GM12892 (cell line): Measurements from ENCODE around the genes NOC4L and GOLGA3.

GRCh38 chr12:132050922-132051484, 93.1 kb downstream of the DDX51 start:
- RRBS, result no CpG with 5 or more reads among the region's 8 CpGs

DNA sequence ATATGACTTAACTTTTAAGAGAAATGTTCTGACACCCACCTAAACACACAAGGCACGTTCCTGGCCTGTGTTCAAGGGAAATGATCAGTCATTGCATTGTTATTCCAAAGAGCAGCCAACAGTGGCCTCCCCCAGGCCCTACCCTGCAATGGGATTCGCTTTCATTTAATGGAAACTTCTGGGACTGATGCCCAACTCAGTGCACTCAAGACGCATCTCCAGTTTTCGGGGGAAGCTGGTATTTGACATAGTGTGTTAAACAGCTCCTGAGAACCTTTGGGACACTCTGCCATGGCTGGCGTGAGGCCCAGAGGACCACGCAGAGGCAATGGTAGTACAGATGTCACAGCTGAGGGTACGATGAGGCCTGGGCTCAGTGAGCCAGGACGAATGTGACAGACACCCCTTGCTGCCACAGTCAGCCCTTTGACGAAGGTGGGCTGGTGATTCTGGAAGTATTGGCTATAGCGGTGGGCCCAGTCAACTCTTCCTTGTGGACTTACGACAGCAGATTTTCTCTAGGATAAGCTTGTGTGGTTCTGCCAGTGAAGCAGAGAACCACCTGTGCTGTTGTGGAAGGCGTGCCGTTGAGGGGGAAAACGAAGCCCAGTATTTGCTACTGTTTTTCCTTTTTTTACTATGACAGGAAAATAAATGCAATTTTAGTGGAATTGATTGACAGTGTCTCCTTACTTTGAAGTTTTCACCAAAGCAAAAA, 65.7 kb downstream of the DDX51 start:
- RRBS, result no CpG with 5 or more reads among the region's 14 CpGs

DNA sequence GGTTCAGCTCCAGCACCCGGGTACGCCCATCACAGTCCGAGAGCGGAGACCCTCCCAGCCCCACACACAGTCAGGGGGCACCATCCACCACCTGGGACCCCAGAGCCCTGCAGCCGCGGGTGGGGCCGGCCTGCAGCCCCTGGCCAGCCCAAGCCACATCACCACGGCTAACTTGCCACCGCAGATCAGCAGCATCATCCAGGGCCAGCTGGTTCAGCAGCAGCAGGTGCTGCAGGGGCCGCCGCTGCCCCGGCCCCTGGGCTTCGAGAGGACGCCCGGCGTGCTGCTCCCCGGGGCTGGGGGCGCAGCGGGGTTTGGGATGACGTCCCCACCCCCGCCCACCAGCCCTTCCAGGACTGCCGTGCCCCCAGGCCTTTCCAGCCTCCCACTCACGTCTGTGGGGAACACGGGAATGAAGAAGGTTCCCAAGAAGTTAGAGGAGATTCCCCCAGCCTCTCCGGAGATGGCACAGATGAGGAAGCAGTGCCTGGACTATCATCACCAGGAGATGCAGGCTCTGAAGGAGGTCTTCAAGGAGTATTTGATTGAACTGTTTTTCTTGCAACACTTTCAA, 39.4 kb downstream of the DDX51 start:
- RRBS, result no CpG with 5 or more reads among the region's 25 CpGs

DNA sequence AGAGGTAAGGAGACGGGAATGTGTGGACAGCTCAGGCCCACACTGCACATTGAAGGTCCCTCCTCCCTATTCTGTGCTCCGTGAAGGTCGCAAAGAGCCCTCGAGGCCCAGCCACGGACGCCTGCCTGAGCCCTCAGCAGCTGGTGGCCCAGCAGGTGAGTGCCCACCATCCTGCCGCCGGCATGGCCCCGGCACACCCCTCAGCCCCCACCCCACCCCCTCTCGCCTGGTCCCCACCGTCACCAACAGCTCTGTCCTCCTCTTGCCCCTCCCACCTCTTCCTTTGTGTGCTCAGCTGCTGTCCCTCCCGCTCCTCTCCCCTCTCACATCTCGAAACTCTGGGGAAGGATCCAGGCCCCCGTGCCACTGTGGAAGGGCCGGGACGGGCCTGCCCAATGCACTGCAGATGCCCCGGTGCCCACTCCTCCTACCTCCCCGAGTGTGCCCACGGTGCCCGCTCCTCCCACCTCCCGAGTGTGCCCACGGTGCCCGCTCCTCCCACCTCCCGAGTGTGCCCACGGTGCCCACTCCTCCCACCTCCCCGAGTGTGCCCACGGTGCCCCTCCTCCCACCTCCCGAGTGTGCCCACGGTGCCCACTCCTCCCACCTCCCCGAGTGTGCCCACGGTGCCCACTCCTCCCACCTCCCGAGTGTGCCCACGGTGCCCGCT, 9.8 kb downstream of the DDX51 start:
- RRBS, result no CpG with 5 or more reads among the region's 34 CpGs

GRCh38 chr12:132138701-132139486, 5.2 kb downstream of the DDX51 start:
- RRBS, result no CpG with 5 or more reads among the region's 25 CpGs

- RRBS, result 1% methylated on average over 15 of the region's 87 CpGs
These were observed at the start of gene NOC4L for GRCh38 chr12:132144191-132144783. NOC4L (plus strand) TSS chr12:132144457.

DNA sequence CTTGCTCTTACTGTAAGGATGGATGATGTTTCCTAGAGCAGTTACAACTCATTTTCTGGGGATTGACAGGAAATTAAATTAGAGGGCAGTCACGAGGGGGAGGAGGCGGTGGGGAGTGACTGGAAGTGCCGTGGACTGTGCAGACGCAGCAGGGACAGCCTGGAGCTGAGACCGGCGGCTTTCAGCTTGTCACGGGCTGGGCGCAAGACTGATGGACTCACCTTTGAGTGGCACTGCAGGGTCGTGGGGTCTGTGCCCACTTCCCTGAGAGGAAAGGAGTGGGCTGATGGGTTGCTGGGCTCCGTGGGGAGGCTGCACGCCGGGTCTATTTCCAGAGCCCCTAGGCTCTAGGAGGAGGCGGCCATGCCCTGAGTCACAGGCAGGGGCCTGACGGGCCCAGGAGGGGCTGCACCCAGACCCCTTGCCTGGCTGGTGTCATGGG, 32.9 kb downstream of the NOC4L start:
- RRBS, result no CpG with 5 or more reads among the region's 14 CpGs

DNA sequence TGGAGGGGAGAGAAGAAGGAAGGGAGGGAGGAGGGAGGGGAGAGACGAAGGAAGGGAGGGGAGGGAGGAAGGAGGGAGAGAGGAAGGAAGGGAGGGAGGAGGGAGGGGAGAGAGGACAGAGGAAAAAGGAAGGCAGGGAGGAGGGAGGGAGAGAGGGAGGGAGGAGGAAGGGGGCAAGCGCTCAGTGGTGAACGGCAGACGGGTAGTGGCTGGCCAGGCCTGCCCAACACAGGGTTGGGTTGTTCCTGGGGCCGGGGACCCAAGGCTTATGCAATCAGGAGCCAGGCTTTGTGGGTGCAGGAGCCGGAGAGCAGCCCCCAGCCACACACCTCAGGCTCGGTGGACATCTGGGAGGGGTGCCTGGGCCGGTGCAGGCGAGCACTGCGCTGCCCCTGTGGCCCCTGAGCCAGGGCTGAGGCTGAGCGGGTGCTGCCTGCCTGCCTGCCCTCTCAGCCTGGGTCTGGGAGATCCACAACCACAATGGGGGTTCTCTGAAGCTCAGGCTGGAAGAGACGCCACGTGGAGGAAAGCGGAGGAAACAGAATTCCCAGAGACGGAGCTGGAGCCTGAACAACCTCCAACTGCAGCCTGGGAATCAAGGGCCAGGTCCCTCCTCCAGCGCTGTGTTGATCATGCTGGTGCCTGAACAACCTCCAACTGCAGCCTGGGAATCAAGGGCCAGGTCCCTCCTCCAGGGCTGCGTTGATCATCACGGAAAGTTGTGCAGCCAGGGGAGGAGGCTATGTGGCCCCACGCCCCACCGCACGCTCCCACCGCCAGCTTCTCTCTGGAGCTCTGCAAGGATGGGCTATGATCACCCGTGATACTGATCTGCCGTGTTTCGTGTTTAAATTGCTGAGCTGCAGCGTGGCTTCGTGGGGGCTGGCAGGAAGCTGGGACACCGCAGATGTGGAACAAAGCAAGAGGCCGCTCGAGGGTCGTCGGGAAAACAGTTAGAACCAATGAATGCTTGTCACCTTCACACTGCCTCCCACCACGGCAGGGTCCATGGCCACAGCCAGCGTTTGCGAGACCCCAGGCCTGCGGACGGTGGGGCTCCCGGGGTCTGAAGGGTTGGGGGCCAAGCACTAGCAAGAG, 52.1 kb upstream of the FBRSL1 start:
- RRBS, result 18% methylated on average over 4 of the region's 38 CpGs

GRCh38 chr12:132476844-132477514, 13.0 kb upstream of the FBRSL1 start:
- RRBS, result 22% methylated on average over 4 of the region's 15 CpGs

DNA sequence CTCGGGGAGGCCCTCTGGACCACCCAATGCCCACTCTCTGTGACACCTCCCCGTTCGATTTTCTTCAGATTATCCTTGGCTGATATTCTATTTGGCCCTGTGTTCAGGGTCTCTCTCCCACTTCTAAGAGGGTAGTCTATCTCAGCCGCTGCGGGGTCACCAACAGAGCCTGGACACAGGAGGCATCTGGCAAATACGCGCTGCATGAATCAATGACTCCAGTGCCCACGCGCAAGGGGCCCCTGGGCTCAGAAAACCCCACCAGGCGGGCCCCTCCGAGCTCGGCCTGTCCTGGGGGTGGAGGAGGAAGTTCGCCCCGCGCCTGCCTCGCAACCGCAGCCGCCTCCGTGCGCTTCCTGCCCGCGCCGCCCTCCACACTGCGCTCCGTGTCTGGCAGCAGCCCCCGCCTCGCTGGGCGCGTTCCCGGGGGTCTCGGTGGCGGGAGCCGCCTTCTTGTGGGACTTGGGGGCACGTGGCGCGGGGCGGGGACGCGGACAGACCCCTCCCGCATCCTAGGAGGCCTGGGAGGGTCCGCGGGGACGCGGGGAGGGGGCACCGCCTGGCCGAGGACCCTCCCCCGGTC, 868 bp upstream of the FBRSL1 start:
- RRBS, result no CpG with 5 or more reads among the region's 47 CpGs

- RRBS, result no CpG with 5 or more reads among the region's 8 CpGs
These were observed 42.0 kb downstream of the FBRSL1 start for GRCh38 chr12:132531802-132532480.

DNA sequence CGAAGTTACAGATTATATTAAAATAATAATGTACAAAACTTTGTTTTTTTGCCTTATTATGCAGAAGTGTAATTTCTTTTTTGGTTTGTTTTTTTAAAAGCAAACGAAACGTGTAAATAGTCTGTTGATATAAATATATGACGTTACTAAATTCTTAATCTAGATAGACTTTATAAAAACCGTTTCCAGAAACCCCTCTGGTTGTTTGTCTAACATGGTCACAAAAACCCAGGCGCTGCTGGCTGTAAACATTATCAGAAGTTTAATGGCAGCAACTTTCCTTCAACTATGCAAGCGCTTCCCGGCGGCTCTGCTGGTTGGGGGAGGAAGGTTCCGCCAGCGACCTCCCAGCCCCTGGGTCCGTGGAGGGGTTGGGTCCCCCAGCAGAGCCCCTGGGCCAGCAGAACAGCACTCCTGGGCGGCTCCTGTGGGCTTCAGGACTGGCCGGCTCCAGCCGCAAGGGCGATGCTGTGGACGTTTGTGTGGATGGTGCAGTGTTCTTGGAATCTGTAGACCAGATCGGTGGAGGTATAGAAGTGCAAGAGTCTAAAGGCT, 26.0 kb downstream of the LRCOL1 start:
- RRBS, result no CpG with 5 or more reads among the region's 18 CpGs

DNA sequence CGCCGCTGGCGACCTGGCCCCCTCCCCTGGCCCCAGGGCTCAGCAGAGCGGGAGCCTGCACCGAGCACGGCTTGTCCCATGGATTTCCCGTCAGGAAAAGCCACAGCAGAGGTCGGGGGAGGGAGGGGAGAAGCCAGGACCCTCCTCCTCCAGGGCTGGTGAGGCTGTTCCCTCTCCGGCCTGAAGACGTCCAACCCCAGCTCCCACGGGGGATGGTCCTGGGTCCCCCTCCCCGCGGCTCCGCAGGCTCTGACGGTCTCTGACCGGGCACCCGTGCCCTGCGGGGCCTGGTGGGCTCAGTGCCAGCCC, 6.7 kb downstream of the LRCOL1 start:
- RRBS, result no CpG with 5 or more reads among the region's 18 CpGs

- RRBS, result no CpG with 5 or more reads among the region's 39 CpGs
These were observed 14.7 kb downstream of the POLE start for GRCh38 chr12:132672004-132673187.

DNA sequence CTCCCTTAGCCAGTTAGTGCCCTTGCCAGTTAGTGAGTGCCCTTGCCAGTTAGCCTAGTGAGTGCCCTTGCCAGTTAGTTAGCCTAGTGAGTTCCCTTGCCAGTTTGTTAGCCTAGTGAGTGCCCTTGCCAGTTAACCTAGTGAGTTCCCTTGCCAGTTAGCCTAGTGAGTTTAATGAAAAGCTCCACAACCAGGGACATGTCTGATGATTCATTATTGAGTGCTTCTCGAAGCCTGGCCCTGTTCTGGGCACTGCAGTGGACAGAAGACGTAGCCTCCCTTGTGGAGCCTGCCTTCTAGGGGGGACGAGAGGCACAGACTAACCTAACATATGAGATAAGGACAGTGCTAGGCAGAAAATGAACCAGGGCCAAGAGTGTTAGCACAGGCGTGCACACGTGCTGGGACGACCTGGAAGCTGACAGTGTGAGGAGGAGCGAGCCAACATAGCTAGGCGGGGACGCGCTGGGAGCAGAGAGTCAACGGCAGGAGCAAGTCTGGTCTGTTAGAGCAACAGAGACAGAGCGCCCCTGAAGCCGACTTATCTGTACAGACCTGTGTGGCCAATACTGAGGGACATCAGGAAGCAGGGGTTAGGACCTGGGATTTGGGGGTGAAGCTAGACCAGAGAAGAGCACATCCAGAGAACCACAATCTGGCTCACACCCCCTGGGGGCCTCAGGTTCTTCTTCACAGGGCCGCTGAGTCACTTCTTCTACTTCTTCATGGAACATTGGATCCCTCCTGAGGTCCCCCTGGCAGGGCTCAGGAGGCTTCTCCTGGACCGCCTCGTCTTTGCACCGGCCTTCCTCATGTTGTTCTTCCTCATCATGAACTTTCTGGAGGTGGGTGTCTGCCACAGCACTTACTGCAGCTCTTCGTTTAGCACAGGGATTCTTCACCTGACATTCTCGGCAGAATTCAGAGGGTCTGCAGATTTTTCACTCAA, 8.1 kb downstream of the PXMP2 start:
- RRBS, result no CpG with 5 or more reads among the region's 19 CpGs

GRCh38 chr12:132726122-132727218, 15.8 kb downstream of the PGAM5 start:
- RRBS, result no CpG with 5 or more reads among the region's 24 CpGs

DNA sequence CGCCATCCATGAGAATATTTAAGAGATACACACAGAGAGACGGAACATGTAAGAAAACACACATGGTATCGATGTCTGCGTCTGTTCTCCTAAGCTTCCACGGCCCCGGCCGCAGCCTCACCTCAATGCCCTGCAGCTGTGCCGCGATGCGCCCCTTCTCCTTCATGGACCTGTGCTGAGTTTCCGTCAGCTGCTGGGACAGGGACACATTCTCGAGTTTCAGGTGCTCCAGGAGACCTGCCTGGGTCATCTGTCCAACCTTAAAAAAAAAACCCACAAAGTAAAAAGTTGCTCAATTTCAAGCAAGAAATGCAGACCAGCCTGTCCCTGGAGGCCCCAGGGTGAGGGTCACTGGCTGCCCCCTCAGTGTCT, 30.5 kb downstream of the GOLGA3 start:
- RRBS, result no CpG with 5 or more reads among the region's 12 CpGs

DNA sequence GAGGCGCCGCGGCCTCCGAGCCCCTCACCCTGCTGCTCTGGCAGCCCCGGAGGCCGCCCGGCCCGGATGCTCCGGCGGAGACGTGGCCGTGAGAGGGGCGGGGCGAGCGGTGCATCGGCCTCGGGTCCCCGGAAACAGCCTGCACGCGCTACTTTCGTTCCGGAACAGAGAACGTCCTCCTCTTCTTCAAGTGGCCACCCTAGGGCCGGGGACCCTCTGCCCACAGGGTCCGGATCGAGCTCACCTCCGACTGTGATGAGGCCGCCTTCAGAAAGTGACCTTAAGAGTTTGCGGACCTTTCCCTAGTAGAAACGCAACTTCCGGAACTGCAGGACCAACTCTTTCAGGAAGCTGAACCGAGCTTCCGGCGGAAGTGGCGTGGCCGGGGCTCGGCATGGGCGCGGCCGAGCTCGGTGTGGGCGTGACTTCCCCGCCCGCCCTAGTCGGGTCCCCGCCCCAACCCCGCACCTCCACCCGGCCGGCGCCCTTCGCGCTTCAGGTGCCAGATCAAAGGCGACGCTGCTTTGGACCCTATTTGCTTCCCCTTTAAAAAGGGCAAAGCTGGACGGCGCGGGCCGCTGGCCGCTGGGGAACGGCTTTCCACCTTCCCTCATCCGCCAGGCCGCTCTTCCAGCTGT, at the start of gene GOLGA3:
Gene GOLGA3 (minus strand): TSS at position 95 of the 638 bp plus-strand sequence.
- RRBS, result 2% methylated on average over 21 of the region's 62 CpGs

- RRBS, result no CpG with 5 or more reads among the region's 3 CpGs
These were observed 21.7 kb downstream of the ZNF268 start for GRCh38 chr12:133202627-133203704.